A673 (cell line): Measurements from ENCODE around the gene MPC2.

GRCh38 chr1:167722701-167723081 lies 909 bp downstream of the MPZL1 start:
- PRO-cap = no peak

- PRO-cap = no peak
Measured at GRCh38 chr1:167911430-167912016, 2.4 kb downstream of the ADCY10 start.

GRCh38 chr1:167916670-167917589 lies 3.0 kb upstream of the ADCY10 start:
- PRO-cap = no peak

DNA sequence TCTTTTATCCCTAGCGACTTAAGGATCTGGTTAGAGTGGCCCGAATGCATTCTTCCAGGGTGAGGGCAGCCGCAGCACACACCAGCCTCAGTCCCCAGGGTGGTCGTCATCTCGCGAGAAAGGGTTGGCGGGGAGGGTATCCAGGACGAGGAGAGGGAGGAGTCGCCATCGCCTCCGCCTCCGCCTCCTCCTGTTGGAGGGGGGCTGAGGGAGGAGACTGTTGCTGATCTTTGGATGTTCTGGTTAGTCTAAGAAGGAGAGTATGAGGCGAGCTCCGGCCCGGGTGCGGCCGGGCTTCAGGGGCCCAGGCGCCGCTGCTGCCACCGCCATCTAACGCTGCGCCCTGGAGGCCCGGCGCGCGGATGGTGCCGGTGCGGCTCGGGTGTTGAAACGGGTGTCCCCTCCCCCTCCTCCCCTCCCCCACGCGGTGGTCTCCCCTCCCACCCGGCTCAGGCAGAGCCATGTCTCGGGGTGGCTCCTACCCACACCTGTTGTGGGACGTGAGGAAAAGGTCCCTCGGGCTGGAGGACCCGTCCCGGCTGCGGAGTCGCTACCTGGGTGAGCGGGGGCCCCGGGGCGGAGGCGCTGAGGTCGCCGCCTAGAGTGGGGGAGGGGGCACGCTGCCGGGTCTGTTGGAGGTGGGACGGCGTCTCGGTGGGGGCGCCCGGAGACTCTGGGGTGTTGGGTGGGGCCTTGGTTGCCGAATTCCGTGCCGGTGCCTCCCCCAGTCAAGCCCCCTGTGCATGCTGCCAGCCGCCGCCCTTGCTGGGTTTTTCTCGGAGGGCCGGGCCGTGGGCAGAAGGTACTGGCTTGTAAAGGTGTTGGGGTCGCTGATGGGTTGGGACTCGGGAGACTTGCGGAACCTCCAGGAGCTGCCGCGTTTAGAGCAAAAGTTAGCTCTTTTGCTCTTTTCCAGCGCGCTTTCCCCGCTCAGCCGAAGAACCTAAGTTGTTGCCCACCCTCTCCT lies at the start of gene MPC2:
Gene MPC2 (minus strand): TSS at position 622 of the 967 bp plus-strand sequence.
- PRO-cap = bidirectional peak, plus-strand start at position 246 of the sequence, minus-strand start at position 112 of the sequence

DNA sequence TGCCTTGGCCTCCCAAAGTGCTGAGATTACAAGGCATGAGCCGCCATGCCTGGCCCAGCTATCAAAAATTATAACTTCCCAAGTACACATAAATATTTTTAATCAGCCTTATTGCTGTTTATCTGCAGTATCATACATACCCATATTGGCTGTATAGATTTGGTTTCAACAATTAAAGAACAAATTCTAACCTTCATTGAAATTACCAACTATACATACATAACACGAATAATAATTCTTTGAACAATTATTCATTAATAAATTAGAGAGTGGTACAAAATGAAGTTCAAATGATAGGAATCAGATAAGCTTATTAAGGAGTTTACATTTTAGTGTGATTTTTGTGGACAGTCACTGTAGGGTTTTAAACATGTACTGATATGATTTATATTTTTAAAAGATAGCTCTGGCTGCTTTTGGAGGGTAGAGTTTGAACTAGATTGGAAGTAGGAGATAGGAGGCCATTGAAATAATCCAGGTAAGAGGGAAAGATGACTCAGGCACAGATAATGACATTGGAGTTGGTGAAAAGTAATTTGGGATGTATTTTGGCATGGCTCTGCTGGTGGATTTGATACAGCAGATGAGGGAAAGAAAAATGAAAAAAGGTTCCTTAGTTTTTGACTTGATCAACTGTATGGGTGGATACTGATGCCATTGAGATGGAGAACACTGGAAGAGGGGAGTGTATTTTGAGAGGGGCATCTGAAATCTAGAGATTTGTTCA lies 35.4 kb upstream of the MPC2 start:
- PRO-cap = no peak

- PRO-cap = no peak
Measured at GRCh38 chr1:168084864-168086069, 51.5 kb downstream of the GPR161 start.

GRCh38 chr1:168135854-168136446 lies 780 bp downstream of the GPR161 start:
- PRO-cap = no peak

DNA sequence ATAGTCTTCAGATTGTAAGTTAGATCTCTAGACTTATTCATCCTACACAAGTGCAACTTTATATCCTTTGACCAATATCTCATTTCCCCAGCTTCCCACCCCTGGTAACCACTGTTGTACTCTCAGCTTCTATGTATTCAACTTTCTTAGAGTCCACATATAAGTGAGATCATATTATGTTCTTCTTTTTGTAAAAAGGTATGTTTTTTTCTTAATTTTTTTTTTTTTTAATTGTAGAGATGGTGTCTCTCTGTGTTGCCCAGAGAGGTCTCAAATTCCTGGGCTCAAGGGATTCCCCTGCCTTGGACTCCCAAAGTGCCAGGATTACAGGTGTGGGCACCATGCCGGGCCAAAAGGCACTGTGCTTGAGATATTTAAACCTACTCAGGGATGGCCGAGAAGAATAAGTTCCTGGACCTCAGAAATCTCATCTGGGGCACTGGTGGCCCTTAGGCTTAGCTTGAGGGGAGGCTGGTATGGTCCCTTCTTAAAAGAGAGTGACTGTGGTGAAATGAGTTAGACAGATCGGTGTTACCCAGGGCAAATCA lies 27.3 kb downstream of the TBX19 start:
- PRO-cap = no peak

- PRO-cap = no peak
Measured at GRCh38 chr1:168387048-168387762, 106.5 kb downstream of the TBX19 start.

- PRO-cap = no peak
Measured at GRCh38 chr1:168622845-168623316, 46.5 kb downstream of the XCL1 start.

DNA sequence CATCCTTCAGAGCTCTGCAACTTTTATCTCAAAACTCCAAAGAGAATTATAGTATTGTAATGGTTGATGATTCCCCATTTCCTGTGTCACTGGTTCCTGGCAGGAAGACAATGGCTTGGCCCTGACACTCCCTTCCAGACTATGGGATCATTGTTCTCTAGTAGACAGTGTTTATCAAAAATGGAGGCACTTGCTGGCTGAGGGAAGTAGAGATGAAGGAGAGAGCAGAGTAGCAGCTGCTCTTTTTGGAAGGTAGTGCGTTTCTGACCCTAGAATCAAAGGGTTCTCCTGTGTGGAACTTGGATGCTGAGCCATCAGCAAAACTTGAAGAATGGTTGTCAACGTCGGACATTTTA lies 145.9 kb upstream of the ATP1B1 start:
- PRO-cap = no peak

DNA sequence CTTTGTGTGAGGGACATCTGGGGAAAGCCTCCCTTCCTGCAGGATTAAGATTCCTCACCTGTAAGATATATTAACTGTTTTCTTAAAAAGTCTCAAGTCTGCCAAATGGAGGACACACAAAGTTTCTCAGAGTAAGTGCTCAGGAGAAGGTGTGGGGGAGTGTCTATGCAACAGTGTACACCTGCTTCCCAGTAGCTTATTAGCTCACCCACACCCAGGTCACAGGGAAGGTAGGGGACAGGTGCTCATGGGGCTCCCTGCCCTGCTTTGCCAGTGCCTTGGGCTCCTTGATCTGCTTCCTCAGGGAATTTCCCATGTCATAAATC lies 87.2 kb upstream of the ATP1B1 start:
- PRO-cap = no peak

GRCh38 chr1:169044279-169044687 lies 62.2 kb upstream of the ATP1B1 start:
- PRO-cap = no peak

- PRO-cap = no peak
Measured at GRCh38 chr1:169052715-169053244, 53.7 kb upstream of the ATP1B1 start.

- PRO-cap = no peak
Measured at GRCh38 chr1:169055594-169056032, 50.9 kb upstream of the ATP1B1 start.

DNA sequence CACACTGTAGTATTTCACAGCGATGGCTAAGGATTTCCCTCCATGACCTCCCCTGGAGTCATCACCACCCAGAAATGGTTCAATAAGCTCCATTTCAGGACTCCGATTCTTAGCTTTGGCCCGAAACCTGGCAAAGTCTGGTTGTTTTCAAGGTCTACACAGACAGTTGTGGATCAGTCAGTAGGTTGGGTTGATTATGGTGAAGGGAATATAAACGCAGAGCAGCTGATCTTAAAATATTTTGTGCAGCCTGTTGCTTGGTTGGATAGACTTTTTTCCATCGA lies 887 bp downstream of the ATP1B1 start:
- PRO-cap = no peak

DNA sequence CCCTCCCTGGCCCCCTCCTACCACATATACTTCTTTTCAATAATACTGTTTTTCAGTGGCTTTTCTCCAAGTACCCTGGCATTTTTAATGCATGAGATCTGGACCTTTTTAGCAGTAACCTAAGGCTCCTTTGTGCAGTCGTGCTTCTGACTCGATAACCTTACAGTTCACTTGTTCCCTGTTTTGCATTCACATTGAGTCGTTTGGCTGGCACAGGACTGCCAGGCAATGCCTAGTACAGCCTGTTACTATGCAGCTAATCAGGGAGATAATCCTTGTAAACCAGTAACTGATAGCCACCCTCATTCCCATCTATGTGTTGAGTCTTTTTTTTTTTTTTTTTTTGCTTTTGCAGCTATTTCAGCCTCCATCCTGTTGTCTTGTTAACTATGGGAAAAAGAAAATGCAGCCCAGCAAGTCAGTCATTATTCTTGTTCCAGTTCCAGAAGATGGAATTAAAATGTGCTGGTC lies 3.8 kb downstream of the ATP1B1 start:
- PRO-cap = no peak

DNA sequence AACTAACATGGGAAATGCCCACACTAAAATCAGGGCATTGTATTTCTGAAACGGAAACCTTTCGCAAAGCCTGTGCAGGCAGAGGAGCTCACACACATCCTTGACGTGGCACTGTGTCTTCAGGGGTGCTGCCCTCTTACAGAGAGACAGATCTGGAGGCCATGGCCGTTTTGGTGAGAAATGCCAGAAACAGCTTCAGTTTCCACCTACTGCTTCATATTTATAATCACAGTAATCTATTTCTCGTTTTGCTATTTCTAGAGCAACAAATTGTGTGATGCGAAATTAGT lies 26.8 kb downstream of the ATP1B1 start:
- PRO-cap = no peak

GRCh38 chr1:169144446-169144872 lies 38.0 kb downstream of the ATP1B1 start:
- PRO-cap = no peak

GRCh38 chr1:169148349-169148923 lies 41.9 kb downstream of the ATP1B1 start:
- PRO-cap = no peak